Colonic mucosa (tissue), 1 donor: ENCODE results near the genes MLYCD and KCNG4.

DNA sequence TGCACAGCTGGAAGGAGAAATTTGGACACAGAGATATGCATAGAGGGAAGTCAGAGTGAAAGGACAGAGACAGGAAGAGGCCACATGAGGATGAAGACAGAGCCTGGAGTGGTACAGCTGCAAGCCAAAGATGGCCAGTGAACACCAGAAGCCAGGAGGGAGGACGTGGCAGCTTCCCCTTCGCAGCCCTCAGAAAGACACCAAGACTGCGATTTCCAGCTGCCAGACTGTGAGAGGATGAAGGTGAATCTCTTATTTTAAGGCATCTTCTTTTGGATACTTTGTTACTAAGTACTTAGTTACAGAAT is 60.5 kb upstream of the PLCG2 start:
- PRO-cap = no peak

DNA sequence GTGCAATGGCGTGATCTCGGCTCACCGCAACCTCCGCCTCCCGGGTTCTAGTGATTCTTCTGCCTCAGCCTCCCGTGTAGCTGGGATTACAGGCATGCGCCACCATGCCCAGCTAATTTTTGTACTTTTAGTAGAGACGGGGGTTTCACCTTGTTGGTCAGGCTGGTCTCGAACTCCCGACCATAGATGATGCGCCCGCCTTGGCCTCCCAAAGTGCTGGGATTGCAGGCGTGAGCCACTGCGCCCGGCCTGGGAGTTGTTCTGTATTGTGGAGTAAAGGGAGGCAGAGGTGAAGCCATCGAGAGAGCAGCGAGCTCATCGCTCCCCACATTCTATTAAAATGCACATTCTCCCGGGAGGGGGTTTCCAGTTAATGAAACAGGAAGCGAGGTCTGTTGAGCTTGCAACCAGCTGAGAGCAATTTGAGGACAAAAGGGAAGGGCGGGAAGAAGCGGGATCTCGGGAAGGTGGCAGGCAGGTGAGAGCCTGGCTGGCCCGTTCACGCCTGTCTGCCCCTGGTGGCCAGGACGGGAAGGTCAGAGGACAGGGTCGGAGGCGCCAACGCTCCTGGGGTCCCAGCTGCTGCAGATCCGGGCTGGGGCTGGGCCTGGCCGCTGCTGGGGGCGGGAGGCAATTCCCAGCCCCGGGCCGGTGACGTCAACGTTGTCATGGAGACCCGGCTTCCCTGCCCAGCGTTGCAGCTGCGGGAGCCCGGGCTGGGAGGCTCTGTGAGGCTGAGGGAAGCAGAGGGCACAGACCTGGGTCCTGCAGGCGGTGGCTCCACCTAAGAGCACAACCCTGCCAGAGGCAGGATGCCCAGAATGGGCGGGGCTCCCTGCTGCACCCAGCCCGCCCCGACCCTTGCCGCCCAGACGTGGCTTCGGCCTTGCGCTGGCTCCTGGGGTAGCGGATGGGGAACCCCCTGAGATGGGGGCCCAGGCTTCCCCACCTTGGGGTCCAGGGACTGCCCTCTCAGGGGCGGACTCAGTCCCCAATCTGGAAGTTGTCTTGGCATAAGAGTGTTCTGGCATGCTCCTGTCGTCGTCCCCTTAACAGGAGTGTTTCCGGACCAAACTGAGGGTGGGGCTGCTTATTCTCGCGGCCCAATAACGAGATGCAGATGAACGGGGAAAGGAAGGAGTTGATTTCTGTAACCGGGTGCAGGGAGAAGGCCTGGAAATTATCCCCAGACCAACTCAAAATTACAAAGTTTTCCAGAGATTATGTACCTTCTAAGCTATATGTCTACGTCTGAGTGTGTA is 48.7 kb upstream of the PLCG2 start:
- PRO-cap = bidirectional peak, plus-strand start at position 731 of the sequence, minus-strand start at position 581 of the sequence

GRCh38 chr16:81798099-81799402 is 19.5 kb downstream of the PLCG2 start:
- PRO-cap = no peak

GRCh38 chr16:81816708-81817251 is 37.7 kb downstream of the PLCG2 start:
- PRO-cap = no peak

- PRO-cap = no peak
Observed at GRCh38 chr16:82138287-82138698, 31.7 kb downstream of the MPHOSPH6 start.

DNA sequence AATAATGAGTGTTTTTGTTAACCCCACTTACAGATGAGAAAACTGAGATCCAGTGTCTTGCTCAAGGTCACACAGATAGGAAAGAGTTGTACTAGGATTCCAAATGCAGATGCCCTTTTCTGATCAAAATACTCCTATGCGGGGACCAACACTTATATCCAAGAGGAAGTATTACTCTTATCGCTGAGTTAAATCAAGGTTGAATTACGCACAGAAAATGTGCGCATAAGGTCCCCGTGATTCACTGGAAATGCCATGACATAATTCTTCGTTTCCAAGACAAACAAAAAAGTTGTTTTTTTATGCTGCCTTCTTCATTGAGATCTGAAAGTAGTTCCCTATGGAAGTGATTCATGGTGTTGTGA is 463.9 kb upstream of the HSBP1 start:
- PRO-cap = no peak

GRCh38 chr16:83744330-83745165 is 63.2 kb upstream of the HSBP1 start:
- PRO-cap = no peak

DNA sequence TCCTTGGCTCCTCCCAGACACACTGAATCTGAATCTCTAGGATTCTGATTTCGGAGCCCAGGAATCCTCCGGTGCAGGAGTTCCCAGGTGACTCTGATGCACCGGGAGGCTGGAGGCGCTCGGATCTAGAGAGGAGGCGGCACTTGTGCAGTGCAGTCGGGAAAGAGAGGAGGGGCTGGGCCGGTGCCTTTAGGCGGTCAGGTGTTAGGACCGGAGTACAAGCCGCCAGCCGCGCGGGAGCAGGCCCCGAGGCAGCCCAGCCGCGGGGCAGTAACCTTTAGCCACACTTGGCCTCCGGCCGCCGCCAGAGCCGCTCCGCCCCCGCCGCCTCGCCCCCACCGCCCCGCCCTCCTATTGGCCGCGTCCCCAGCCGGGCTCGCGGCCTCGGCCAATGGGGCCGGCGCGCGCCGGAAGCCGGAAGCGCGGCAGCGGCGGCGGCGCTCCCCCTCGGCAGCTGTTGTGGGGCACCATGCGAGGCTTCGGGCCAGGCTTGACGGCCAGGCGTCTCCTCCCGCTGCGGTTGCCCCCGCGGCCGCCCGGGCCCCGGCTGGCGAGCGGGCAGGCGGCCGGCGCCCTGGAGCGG is at the start of gene MLYCD:
Gene MLYCD (plus strand): TSS at position 440 of the 583 bp plus-strand sequence.
- PRO-cap = bidirectional peak, plus-strand start at position 474 of the sequence, minus-strand start at position 262 of the sequence

- PRO-cap = no peak
Observed at GRCh38 chr16:83993968-83994398, 25.9 kb downstream of the NECAB2 start.

GRCh38 chr16:83995626-83996231 is 27.7 kb downstream of the NECAB2 start:
- PRO-cap = no peak

- PRO-cap = no peak
Observed at GRCh38 chr16:84176918-84177446, 9.9 kb downstream of the TAF1C start.

- PRO-cap = no peak
Observed at GRCh38 chr16:84239831-84240274, at the start of gene KCNG4. KCNG4 (minus strand) TSS chr16:84240012.

- PRO-cap = no peak
Observed at GRCh38 chr16:84286520-84287201, 8.0 kb upstream of the WFDC1 start.

DNA sequence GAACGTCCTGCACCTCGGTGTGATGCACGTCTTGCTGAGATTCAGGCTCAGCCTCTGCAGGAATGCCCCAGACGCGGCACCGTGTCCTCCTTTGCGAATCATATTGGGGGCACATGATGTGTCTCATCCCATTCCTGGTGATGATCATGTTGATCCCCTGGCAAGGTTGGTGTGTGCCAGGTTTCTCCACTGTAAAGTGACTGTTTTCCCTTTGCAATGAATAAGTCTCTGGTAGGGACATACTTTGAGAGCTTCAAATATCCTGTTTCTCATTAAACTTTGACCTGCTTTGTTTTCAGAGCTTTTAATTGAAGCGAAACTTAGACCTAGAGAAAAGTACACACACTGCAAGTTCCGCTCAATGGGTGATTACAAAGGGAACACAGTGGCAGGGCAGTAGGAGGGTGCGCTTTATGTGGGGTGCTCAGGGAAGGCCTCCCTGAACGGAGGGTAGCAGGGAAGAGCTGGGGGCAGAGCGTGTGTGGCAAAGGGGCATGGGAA is 9.6 kb upstream of the ATP2C2 start:
- PRO-cap = unidirectional peak, plus-strand start at position 361 of the sequence

GRCh38 chr16:84367107-84367634 is 1.2 kb upstream of the ATP2C2 start:
- PRO-cap = bidirectional peak, plus-strand start at chr16:84367481, minus-strand start at chr16:84367469

GRCh38 chr16:84396050-84397141 is 28.1 kb downstream of the ATP2C2 start:
- PRO-cap = no peak

- PRO-cap = unidirectional peak, minus-strand start at chr16:84443540; bidirectional peak, plus-strand start at chr16:84443603, minus-strand start at chr16:84443540
Observed at GRCh38 chr16:84443450-84443873, 61.0 kb downstream of the MEAK7 start.

- PRO-cap = no peak
Observed at GRCh38 chr16:84511300-84511904, 6.9 kb upstream of the MEAK7 start.

GRCh38 chr16:84550008-84550499 is 45.6 kb upstream of the MEAK7 start:
- PRO-cap = no peak

DNA sequence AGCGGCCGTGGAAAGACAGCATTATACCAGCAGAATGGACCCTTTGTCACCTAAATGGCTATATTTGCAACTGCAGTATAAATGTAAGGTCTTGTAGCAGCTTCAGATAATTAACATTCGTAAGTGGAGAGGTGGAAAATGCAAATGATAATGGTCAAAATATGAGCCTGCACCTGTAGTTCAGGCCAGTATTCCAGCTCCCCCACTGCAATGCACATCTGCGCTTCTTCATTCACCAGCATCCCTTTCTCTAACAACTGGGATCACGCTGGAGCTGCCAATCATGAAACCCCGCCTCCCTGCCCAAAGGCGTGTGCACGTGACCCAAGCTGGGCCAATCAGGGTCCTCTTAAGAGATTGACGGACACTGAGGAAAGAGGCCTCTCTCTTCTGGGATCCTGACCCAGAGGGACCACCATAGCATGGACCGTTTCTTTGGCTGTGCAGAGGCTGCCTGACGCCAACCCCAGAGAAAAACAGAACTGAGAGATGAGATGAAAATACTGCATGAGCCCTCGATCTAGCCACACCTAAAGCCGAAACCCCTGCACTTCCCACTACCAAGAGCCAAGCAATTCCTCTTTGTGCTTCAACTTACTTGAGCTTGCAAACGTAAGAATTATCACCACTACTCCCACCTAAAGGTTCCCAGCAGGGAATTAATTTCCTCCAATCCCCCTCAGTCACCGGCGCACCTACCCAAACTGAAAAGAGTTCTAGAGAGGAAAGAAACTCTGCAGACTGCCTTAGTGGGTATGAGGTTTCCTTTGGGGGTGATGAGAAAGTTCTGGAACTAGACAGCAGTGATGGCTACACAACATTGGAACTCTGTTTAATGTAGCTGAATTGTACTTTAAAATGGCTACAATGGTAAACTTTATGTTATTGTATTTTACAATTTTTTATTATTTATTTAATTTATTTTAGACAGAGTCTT is 31.9 kb downstream of the COTL1 start:
- PRO-cap = no peak